SJSA1 (cell line): ENCODE measurements around a stretch of chr18.

DNA sequence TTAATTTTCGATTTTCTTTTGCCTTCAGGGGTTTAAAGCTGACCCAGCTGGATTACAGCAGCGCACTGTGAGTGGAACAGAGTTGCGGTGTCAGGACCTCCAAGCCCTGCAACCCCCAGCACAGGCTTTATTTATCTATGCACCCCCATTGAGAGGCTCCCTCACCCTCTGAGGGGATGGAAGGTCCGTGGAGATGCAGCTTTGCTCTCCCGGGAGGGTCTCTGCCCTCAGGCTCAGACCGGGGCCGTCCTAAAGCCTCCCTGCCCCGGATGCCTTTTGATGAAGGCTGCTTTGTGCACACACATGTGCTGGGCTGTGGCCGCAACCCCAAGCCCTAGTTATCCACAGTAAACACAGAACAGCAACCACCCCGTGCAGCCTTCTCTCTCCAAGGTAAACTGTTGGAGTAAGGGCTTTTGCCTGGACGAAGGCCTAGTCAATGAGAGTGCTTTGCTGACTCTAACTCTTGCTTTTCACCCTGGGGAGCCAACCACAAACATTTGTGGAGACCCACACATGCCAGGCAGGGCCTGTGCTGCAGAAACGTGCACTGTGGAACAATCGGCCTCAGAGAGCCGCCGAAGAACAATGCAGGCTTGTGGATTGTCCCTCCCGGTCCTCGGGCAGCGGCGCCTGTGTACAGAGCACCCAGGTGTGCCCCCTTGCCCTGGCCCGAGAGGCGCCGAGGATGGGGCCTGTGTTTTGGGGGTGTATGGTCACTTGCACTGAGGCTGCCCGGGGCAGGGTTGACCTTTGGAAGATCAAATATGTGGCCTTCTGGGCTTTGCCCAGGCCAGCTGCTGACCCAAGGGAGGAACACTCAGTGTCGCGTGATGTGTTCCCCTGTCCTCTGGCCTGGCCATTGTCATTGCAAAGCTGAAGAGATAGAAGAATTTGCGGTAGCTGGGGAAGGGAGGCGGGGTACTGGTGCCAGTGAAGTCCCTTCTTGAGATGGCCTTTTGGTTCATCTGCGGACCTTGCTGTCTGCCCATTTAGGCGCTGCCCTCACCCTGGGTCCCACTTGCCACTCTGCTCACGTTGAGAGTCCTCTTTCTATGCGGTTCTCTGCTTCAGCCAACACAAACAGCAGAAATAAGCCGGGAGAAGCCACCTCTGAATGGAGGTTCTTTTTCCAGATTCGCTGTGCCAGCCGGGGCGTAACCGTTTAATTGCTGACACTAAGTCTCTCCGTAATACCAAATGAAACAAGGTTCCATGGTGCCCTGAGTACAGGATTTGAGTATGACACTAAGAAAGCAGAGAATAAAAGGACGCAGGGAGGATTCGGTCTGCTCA is 37.1 kb downstream of the CTIF start:
- RAMPAGE, long total RNA = no peak

DNA sequence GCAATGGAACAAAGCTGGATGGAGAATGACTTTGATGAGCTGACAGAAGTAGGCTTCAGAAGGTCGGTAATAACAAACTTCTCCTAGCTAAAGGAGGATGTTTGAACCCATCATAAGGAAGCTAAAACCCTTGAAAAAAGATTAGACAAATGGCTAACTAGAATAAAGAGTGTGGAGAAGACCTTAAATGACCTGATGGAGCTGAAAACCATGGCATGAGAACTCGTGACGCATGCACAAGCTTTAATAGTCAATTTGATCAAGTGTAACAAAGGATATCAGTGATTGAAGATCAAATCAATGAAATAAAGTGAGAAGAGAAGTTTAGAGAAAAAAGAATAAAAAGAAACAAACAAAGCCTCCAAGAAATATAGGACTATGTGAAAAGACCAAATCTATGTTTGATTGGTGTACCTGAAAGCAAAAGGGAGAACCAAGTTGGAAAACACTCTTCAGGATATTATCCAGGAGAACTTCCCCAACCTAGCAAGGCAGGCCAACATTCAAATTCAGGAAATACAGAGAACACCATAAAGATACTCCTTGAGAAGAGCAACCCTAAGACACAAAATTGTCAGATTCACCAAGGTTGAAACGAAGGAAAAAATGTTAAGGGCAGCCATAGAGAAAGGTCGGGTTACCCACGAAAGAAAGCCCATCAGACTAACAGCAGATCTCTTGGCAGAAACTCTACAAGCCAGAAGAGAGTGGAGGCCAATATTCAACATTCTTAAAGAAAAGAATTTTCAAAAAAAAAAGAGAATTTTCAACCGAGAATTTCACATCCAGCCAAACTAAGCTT is 111.5 kb downstream of the CTIF start:
- RAMPAGE, long total RNA = no peak

GRCh38 chr18:48750493-48750984 is 200.2 kb downstream of the SMAD7 start:
- RAMPAGE, long total RNA = no peak

- RAMPAGE, long total RNA = no peak
These were observed 179.2 kb downstream of the SMAD7 start for GRCh38 chr18:48771538-48772084.

GRCh38 chr18:48775157-48775888 is 175.4 kb downstream of the SMAD7 start:
- RAMPAGE, long total RNA = no peak

DNA sequence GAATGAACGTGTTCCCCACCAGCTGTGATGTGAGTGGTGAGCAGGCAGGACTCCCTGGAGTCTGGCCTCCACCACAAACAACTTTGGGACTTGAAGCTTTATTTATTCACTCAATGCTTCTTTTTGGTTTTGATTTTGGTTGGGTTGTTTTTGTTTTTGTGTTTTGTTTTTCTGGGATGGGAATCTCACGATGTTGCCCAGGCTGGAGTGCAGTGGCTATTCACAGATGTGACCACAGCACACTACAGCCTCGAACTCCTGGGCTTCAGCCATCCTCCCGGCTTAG is 71.0 kb downstream of the SMAD7 start:
- RAMPAGE, long total RNA = no peak

DNA sequence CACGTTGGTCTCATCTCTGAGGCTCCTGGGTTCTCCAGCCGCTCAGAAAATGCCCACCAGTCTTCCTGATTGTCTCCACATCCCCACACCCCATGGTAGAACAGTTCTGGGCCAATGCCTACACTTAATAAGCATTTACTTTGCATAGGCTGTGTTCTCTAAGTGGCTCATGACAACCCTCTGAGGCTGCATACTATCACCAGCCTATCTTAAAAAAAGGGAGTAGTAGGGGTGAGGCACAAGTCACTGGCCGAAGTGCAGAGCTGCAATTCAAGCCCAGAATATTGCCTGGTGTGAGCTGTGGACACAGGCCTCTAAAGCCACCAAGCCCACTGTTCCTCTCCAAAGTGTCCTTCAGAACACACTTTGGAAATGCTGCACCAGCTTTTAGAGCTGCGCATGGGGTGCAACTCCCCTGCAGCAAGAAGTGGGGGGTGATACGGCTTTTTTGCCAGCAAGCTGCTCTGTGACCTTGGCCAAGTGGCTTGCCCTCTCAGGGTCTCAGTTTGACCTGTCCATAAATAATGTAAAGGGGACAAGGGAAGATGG is 23.0 kb downstream of the SMAD7 start:
- RAMPAGE, long total RNA = no peak

GRCh38 chr18:48975650-48976841 is 25.3 kb upstream of the SMAD7 start:
- RAMPAGE, long total RNA = no peak

- RAMPAGE, long total RNA = no peak
These were observed 29.3 kb upstream of the SMAD7 start for GRCh38 chr18:48979903-48980559.

DNA sequence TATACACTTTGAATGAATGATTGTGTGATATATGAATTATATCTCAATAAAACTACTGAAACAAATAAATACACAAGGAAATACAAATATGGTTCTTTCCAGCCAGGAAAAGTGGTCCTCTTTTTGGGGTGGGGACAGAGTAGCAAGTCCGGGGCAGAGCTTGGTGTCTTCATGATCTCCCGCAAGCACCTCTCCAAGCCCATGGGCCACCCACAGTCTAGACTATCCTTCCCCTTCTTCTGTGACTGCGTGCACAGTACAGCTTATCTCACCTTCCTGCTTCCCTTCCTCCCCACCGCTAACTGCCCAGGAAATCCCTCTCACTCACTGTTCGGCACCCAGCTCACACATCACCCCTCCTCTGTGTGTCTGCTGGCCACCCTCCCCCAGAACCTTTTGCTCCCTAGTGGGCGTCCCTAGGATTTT is 31.4 kb upstream of the SMAD7 start:
- RAMPAGE, long total RNA = no peak

DNA sequence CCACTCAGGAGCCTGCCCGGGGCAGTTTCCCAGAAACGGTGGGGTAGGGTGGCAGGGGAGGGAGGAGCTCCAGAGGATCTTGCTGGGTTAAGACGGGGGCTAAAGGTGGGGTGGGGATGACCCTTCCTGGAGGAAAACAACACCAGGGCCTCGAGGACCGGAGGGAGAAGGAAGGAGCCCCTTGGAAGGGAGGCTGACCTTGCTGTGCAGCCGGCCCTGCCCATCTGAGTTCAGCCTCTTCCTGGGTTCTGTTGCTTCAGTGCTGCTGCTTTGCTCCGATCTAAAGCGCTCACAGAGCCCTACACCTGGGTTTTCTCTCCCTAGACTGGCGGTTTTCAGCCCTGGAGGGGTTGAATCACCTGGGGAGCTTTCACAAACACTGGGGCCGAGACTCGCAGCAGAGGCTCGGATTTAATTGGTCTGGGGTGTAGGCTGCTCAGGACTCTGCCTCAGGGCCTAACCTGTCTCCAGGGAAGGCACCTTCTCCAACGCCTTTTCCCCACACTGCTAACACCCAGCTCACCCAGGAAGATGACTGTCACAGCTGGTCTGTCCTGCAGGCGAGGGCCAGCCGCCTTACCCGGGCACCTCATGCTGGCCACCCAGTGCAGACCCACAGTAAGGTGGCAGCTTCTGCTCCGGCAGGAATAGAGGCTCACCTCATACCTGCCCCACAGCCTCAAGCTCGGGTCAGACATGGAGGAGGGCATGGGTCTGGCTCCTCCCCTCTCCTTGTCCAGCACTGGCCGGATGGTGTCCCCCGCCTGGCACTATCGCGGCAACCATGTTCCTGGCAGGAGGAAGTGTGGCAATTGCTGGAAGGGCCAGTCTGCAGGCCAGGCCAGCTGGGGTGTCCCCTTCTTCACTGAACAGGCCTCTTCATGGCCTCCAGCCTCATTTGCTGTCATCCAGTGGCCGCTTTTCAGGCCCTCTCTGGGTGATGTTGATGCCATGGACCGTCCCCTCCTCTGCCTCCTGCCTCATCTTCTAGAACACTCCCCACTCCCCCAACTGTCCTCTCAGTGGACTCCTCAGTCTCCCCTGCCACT is 41.1 kb upstream of the SMAD7 start:
- RAMPAGE, long total RNA = no peak

DNA sequence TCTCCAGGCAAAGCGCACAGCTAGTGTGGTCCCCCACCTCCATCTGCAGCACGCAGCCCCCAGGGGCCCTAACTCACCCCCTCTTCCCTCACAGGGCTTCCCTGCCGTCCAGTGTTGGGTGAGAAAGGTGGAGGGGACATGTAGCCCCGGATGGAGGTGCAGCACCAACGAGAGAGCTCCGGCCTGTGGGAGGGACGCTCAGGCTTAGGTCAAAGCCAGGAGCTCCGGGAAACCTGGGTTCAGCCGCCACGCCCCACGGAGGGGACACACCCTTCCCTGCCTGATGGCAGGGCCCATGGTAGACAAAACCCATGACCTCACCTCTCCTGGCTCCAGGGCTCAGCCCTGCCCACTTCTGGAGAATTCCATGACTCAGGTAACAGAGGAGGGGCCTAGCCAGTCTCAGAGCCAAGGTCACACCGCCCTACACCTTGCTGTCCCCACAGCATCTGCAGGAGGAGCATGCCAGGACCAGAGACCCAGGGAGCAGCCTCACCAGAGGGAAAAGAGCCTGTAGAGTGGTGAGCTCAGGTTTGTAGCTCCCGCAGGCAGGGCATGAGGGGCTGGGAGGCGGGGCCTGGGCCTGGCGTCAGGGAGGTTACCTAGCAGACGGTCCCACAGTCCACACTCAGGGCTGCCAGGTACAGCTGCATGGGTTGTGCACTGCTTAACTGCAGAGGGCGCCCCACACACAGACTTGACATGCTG is 70.7 kb upstream of the SMAD7 start:
- RAMPAGE, long total RNA = no peak

DNA sequence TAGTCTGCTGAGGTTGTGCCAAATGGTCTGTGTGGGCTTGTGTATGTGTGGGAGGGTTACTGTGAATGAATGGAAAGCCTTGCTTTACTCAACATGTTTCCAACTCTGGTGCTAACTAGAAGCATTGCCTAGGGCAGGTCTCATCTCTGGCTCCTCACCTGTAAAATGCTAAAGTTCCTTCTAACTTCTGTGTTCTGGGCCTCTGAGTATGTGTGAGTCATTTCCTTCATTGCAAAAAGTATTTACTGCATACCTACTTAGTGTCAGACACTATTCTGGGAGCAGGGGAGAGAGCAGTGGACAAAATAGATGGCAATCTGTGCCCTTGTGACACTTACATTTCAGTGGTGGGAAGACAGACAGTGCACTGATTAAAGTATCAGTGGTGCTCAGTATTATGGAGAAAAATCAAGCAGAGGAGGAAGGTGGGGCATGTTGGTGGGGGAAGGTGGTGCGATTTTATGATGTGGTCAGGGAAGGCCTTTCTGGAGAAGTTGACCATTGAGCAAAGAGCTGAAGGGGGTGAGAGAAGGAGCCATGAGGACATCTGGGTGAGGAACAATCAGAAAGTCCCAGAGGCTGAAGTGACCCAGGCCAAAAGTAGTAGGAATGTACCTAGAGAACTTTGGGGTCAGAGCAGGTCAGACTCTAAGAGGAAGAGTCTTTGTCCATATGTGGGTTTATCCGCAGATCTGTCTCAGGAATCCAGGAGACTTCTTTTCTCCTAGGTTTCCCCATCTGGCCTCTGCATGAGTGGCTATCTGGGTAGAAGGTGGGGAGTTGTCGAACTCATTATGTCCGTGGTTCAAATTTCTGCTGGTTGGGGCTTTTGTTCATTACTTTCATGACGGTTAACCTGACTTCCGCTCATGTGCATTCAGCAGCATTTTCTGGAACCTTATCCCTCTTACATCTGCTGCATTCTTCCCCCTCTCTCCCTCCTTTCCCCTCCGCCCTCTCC is 1.6 kb downstream of the LIPG start:
- RAMPAGE, long total RNA = no peak

DNA sequence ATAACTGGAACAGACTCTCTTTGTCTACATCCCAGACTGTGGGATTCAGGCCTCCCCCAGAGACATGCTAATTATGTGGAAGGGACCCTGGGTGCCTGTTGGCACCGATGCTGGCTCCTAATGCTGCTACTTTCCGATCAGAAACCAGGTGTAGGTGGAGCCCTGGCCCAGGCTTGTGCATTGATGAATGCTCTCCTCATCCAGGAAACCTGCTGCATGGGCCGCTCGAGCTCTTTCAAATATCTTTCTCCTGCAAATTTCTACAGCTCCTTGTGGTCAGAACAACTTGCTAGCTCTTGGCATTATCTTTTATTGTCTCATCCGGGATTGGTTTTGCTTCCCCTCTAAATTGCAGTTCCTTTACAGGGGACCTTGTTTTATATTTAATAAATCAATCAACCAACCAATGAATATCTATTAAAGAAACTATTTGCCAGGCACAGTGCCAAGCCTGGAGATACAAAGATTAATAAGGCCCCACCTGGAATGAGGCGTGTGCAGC is 51.6 kb downstream of the LIPG start:
- RAMPAGE, long total RNA = no peak

- RAMPAGE, long total RNA = no peak
These were observed 84.0 kb downstream of the LIPG start for GRCh38 chr18:49645660-49646370.

- RAMPAGE, long total RNA = no peak
These were observed 20.4 kb upstream of the ACAA2 start for GRCh38 chr18:49833739-49834106.

DNA sequence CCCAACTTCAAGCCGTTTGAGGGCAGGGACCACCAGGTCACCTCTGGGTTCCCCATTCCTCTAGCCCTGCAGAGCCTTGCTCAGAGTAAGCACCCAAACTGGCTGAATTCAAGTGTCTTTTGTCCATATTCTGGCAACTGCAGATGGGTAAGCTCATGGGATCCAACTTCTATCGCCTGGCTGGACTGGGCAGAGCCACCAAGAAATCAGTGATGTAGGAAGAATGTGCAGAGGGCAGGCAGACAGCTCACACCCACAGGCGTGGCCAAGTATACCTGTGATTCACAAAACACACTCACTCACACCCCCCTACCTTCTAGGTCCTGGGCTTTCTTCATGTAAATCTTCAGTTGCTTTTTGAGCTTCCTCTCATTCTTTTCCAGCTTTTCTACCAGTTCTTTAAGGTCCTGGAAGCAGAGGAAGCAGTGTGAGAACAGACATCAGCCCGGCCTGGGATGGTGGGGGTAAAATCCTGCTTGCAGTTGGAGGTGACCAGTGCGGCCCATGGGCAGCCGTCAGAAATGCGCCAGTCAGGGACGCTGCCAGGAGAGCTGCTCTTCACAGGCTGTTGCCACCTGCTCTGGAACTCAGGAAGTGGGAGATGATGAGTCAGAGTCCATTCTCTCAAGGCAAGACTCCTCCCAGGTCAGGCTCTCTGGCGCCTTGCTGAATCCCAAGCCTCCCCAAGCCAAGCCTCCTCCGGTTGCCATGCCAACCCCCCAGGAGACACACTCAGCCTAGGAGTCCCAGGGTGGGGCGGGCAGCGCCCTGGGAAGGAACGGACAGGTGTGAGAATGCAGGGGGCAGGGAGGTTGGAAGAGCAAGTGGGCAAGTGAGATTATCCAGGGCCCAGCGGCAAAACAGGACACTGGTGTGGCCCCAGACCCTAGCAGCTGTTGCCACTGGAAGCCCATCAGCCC is 36.2 kb upstream of the ACAA2 start:
- RAMPAGE, long total RNA = no peak

GRCh38 chr18:49902682-49902928 is 89.3 kb upstream of the ACAA2 start:
- RAMPAGE, long total RNA = no peak

GRCh38 chr18:49944730-49945683 is 131.7 kb upstream of the ACAA2 start:
- RAMPAGE, long total RNA = no peak

DNA sequence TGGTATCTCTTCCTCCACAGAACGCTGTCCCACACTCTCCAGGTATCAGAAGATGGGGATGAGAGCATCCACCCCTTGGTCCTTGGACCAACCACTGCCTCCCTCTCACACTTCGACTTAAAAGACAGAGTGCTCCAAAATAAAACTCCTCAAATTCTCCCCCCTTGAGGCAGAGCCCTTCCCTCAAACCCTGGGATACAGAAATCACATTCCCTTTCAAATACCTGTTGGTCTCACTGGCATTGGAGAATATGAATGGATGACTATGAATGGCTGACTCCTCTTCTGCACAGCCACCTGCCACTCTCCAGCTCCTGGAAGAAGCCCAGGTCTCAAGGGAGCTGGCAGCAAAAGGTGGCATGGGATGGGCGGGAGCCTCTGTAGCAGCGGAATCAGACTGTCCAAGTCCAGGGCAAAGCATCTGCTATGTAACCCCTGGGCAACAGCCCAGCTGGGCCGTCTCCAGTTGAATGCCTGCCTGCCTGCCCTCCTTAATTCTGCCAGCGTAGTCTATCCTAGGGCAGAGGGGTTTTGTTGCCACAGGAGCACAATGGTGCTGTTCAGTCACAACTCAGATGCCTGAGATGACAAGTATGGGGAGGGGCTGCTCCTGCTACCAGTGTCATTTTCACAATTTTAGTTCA is 115.5 kb downstream of the MYO5B start:
- RAMPAGE, long total RNA = no peak